Cerebellum (tissue), 5 donors: ENCODE measurements around a stretch of chr20.

DNA sequence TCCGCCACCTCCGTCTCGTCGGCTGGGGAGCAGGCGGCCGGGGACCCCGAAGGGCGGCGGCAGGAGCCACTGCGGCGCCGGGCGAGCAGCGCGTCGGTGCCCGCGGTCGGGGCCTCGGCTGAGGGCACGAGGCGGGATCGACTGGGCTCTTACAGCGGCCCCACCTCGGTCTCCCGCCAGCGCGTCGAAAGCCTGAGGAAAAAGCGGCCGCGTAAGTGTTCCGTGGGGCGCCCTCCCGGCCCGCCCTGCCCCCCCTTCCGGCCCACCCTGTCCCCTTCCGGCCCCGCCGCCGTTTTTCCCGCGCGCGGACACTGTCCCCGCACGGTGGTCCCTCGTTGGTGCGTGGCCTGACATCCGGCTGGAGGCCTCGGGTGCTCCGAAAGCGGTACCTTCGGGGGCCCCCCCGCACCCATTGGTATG is 341 bp downstream of the PANK2 start:
- PRO-cap, 3 experiments = peak in 1 of 3 experiments; most common plus-strand start position 293 of the sequence (in 1); most common minus-strand start position 172 of the sequence (in 1)
- RAMPAGE, long total RNA = no peak

- PRO-cap, 3 experiments = no peak in any of the 3 experiments
- RAMPAGE, long total RNA = no peak
These were observed 17.8 kb downstream of the PANK2 start for GRCh38 chr20:3907062-3907361.

- PRO-cap, 3 experiments = peak in 1 of 3 experiments; most common plus-strand start chr20:3930741 (in 1)
- RAMPAGE, long total RNA = no peak
These were observed 41.7 kb downstream of the PANK2 start for GRCh38 chr20:3930510-3931602.

DNA sequence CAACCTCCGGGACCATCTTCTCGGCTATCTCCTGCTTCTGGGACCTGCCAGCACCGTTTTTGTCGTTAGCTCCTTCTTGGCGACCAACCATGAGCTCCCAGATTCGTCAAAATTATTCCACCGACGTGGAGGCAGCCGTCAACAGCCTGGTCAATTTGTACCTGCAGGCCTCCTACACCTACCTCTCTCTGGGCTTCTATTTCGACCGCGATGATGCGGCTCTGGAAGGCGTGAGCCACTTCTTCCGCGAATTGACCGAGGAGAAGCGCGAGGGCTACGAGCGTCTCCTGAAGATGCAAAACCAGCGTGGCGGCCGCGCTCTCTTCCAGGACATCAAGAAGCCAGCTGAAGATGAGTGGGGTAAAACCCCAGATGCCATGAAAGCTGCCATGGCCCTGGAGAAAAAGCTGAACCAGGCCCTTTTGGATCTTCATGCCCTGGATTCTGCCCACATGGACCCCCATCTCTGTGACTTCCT is 8.5 kb upstream of the RNF24 start:
- PRO-cap, 3 experiments = no peak in any of the 3 experiments
- RAMPAGE, long total RNA = no peak

GRCh38 chr20:4037945-4038609 is 22.7 kb upstream of the RNF24 start:
- PRO-cap, 3 experiments = no peak in any of the 3 experiments
- RAMPAGE, long total RNA = no peak

DNA sequence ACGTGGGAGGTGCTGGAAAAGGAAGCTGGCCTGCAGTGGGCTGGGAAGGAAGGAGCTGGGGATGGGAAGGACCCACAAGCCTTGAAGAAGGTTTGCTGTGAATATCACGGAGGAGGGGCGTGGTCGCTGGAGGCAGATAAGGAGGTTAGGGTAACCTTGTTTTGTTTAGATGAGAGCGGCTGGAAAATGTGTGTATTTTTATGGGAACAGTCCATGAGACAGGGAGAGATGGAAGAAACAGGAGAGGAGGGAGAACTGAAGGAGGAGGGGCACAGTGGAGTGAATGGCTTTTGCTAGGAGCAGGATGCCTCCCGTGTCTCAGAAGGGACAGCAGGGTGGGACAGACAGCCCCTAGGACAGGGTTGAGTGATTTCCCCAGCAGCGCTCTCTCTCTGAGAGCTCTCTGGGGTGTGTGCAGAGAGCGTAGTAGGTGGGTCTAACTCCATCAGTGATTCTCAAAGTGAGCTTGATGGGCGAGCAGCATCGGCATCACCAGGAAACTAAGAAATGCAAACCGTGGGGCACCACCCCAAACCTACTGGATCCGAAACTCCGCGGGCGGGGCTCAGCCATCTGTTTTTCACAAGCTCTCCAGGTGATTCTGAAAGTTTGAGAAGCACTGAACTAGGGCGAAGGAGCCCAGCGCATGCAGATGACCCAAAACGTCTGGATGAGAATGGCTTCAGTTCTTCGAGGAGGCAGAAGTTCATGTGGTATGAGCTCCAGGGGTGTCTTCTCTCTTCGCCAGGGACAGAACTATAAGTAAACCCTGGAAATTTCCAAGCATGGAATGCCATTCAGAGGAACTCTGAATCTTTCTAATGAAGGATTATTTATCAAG is 13.8 kb upstream of the SMOX start:
- PRO-cap, 3 experiments = no peak in any of the 3 experiments
- RAMPAGE, long total RNA = no peak

GRCh38 chr20:4135424-4136015 is 13.1 kb upstream of the SMOX start:
- PRO-cap, 3 experiments = peak in 1 of 3 experiments; most common minus-strand start chr20:4135750 (in 1)
- RAMPAGE, long total RNA = no peak

- PRO-cap, 3 experiments = no peak in any of the 3 experiments
- RAMPAGE, long total RNA = no peak
These were observed 31.6 kb downstream of the ADRA1D start for GRCh38 chr20:4217444-4217875.

GRCh38 chr20:4698985-4700245 is 13.2 kb downstream of the PRNP start:
- PRO-cap, 3 experiments = no peak in any of the 3 experiments
- RAMPAGE, long total RNA = no peak

DNA sequence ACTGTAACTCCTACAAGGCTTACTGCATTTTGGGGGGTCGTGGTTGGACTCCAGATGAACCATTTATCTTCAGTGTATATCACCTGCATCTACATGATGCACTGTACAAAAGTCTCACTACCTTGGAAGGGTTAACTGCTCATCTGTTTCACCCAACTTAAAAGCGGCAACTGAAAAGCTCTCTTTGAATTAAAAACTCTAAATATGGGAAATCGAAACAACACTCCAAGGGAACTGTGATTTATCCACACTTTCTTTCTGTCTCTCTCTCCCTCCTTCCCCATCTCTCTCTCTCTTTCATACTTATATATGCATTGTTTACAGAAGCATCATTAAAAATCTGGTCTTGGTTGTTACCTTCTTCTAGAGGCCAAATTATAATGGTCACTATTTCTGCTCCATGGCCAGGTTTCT is 44.7 kb downstream of the RASSF2 start:
- PRO-cap, 3 experiments = no peak in any of the 3 experiments
- RAMPAGE, long total RNA = no peak

- PRO-cap, 3 experiments = no peak in any of the 3 experiments
- RAMPAGE, long total RNA = no peak
These were observed 34.3 kb downstream of the RASSF2 start for GRCh38 chr20:4789069-4789578.

GRCh38 chr20:4973161-4974229 is 27.8 kb downstream of the SLC23A2 start:
- PRO-cap, 3 experiments = no peak in any of the 3 experiments
- RAMPAGE, long total RNA = no peak

GRCh38 chr20:5049981-5050392 is 48.7 kb upstream of the SLC23A2 start:
- PRO-cap, 3 experiments = no peak in any of the 3 experiments
- RAMPAGE, long total RNA = no peak

DNA sequence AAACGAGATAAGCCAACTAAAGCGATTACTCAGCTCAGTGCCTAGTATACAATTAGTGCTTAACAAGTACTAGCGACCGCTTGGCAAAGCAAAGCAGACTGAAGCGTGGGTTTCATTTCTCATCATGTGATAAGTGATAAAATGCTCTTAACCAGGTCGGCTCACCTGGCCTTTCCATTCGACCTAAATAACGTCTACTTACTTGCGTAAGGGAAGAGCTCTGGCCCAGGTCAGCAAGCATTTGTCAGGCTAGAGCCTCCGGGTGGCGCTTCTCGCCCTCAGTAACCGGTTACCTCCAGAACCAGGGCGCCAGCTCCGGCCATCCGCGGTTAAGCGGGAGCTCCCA is 537 bp upstream of the CDS2 start:
- PRO-cap, 3 experiments = peak in 3 of 3 experiments; most common minus-strand start position 295 of the sequence (in 2)
- RAMPAGE, long total RNA = start-site peak on the minus strand centred at position 296 of the sequence, 65 bp wide, 61 and 17 reads in 2 replicates

GRCh38 chr20:5155556-5156315 is 28.9 kb downstream of the CDS2 start:
- PRO-cap, 3 experiments = no peak in any of the 3 experiments
- RAMPAGE, long total RNA = no peak

GRCh38 chr20:5159889-5160373 is 33.1 kb downstream of the CDS2 start:
- PRO-cap, 3 experiments = no peak in any of the 3 experiments
- RAMPAGE, long total RNA = no peak

DNA sequence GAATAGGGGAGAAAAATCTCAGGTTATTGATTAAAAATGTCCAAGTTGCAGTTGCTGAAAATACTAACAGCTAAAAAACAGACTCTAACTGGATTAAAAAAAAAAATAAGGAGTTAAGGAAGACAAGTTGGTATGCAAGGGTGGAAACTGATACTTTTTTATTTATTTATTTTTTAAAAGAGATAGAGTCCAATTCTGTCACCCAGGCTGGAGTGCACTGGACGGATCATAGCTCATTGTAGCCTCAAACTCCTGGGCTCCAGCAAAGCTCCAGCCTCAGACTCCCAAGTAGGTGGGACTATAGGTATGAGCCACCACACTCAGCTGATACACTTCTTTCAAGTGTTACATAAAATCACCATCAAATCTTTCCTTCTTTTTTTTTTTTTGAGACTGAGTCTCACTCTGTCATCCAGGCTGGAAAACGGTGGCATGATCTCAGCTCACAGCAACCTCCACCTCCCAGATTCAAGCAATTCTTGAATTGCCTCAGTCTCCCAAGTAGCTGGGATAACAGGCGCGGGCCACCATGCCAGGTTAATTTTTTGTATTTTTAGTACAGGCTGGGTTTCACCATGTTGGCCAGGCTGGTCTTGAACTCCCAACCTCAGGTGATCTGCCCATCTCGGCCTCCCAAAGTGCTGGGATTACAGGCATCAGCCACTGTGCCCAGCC is 38.0 kb downstream of the GPCPD1 start:
- PRO-cap, 3 experiments = no peak in any of the 3 experiments
- RAMPAGE, long total RNA = no peak

DNA sequence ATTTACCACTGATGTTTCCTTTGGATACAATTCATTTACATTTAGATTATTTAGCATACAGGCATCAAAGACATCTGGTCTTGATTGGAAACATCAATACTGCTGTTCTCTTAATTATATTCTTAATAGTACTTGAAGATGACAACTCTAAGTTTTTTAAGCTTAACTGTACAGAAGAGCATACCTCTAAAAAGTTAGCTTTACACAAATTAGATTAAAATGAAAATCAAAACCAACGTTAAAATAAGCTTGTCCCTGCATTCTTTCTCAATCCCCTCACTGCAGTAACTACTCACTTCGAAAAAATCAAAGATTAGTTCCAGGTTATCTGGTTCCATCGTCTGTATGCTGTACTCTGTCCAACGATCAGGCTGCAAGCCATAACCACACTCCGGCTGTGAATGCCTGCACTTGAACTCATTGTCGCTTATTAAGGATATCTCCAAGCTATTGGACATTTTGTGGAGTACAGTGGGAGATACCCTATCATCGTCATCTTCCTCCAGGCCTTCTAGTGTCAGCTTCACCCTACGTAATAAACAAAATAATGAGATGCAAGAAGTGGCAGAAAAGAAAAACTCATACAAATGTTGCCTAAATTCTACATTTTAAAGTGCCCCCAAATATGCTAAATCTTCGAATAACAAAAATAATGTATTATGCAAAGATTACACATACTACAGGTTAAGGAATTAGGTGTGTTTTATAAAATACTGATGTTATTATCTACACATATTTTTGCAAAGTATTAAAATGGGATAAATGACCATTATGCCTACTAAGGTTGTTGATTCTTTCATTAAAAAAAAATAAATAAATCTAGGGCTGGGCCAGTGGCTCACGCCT is 32.5 kb downstream of the GPCPD1 start:
- PRO-cap, 3 experiments = no peak in any of the 3 experiments
- RAMPAGE, long total RNA = no peak

DNA sequence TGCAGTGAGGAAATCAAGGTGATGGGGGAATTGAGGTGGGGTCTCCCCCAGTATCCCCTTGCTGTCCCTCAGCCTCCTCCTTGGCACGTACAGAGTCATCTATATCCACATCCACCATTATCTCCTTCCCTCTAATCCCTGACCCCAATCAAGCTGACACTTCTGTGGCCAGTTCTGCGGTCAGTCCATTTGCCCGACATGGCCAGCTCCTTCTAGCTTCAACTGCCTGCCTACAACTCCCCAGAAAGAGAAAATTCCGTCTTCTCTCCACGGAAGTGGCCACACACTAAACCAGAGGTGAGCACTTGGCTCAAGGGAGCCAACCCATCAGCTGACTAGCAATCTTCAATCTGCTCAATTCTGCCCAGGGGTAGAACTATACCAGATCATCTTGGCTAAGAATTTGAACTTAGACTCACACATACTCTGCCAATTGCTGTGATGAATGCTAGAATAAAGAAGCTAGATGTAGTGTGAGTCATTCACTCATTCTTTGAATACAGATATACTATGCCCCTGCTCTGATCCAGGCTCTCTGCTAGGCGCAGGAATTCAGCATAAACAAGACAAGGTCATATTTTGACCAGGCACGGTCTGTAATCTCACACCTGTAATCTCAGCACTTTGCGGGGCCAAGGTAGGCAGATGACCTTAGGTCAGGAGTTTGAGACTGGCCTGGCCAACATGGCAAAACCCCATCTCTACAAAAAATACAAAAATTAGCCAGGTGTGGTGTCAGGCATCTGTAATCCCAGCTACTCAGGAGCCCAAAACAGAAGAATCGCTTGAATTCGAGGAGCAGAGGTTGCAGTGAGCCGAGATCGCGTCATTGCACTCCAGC is 8.5 kb downstream of the GPCPD1 start:
- PRO-cap, 3 experiments = no peak in any of the 3 experiments
- RAMPAGE, long total RNA = no peak

DNA sequence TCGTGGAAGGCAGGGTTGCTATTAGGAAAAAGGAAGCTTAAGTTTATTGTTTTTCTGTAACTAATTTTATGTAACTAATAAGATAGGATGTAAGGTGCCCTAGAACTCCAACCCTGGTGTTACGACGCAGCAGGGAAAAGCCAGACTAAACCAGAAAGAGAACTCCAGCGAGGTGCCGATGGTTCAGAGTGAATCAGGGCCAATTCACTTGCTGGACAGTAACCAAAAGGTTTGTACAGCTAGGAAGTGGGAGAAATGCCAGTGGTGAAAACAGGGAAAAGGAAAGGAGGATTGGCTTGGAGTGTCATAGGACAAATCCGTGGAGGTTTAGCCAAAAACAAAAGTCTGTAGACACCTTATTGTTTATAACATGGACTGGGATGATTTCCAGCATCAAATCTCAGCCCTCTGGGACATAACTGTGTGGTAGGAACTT is 62.2 kb upstream of the CHGB start:
- PRO-cap, 3 experiments = peak in 1 of 3 experiments; most common plus-strand start position 304 of the sequence (in 1); most common minus-strand start position 147 of the sequence (in 1)
- RAMPAGE, long total RNA = no peak